ENCODE measurements around the gene PALLD.

GRCh38 chr4:165336429-165337345, 9.2 kb downstream of the MSMO1 start:
- PRO-cap = no peak
- RAMPAGE, long total RNA = no peak

GRCh38 chr4:165487209-165487796, 108.5 kb downstream of the CPE start:
- PRO-cap = no peak
- RAMPAGE, long total RNA = start-site peak on the plus strand at chr4:165487437-165487577, 98 reads

GRCh38 chr4:165493092-165493465, 114.3 kb downstream of the CPE start:
- PRO-cap = no peak
- RAMPAGE, long total RNA = start-site peak on the plus strand at chr4:165493173-165493258, 260 reads

DNA sequence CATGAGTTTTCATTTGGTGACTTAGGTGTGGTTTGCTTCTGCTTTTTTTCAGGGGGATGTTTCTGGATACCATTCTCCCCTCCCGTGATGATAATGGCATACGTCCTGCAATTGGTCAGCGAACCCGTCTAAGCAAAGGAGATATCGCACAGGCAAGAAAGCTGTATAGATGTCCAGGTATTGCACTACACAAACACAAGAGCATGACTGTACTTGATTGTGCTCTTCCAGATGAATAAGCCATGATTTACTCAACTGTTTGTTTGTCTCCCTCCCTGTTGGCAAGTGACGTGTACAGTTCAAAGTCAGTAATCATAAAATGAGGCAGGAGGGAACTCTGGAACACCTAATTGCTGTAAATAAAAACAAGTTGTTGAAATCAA, 141.3 kb downstream of the TLL1 start:
- PRO-cap = no peak
- RAMPAGE, long total RNA = no peak

GRCh38 chr4:166093051-166093396, 220.0 kb downstream of the TLL1 start:
- PRO-cap = no peak
- RAMPAGE, long total RNA = no peak

DNA sequence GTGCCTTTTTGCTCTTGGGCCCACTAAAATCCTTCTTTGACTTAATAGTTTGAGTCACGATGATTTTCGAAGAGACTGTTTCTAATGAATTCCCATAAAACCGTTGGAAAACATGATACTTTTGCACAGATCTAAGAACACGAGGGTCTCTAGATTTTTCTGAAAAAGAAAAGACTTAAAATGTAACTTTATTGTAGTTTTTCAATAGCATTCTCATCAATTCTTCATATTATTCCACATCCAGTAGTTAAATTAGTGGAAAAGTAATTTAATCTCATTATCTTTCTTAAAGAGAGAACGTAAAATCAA, 35.1 kb downstream of the DDX60 start:
- PRO-cap = no peak
- RAMPAGE, long total RNA = start-site peak on the minus strand centred at position 86 of the sequence, 108 bp wide, 19 reads

DNA sequence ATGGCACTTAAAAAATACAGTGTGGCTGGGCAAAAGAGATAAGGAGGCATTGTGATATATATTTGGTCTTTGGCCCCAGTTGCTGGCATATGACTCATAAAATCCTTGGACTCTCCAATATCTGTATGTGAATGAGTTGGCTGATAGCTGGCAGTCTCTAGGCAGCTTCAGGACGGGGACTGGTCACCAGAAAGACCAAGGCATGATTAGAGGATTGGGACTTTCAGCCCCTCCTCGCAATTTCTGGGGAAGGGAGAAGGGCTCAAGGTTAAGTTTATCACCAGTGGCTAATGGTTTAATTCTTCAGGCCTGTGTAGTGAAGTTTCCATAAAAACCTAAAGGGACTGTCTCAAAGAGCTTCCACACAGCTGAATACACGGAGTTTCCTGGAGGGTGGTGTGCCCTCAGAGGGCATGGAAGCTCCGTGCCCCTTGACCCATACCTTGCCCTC, 66.4 kb upstream of the DDX60 start:
- PRO-cap = no peak
- RAMPAGE, long total RNA = no peak

- PRO-cap = no peak
- RAMPAGE, long total RNA = no peak
Observed at GRCh38 chr4:168496775-168497215, at the start of gene PALLD. Gene PALLD (plus strand): TSS chr4:168497052.

DNA sequence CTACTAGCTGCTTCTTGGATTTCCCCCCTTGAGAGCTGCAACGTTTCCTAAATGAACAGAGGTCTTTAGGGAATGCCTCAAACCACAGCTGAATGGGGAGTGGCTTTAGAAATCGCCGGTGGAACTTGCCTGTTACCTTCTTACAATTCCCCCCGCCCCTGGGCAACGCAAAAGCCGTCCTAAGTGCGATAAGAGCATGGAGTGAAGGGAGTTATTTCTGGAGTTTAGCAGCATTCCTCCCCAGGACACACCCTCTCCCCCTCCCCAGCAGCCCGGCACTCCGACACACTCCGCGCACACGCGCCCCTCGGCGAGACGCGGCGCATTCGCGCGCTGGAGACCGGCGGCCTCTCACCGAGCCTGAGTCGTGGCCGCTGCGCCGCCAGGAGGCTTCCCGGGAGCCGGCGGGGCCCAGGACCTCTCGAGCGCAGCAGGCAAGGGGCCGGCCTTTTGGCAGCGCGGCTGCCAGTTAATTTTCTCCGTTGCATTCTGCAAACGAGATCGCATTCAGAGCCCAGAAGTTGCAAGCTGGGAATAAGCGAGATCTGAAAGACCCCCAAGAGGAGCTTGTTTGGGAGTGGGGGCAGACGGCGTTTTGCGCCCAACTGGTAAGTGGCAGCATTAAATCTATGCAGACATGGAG, 134.6 kb downstream of the PALLD start:
- PRO-cap = bidirectional peak, plus-strand start at position 313 of the sequence, minus-strand start at position 367 of the sequence
- RAMPAGE, long total RNA = start-site peak on the plus strand centred at position 330 of the sequence, 68 bp wide, 77 reads

DNA sequence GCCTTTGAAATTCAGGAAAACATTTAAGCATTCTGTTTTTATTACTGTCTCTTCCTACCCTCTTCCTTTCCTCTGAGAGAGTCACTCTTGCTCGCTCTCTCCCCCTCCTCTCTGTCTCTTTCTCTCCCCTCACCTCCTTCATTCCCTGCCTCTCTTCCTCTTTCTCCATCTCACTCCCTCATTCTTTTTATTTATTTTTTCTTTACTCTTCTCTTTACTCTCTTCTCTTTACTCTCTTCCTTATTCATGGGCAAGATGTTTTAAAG, 197.4 kb downstream of the PALLD start:
- PRO-cap = no peak
- RAMPAGE, long total RNA = no peak

GRCh38 chr4:168765593-168765984, 244.5 kb downstream of the CBR4 start:
- PRO-cap = no peak
- RAMPAGE, long total RNA = no peak

- PRO-cap = no peak
- RAMPAGE, long total RNA = start-site peak on the plus strand at chr4:168815440-168815587, 15 reads
Observed at GRCh38 chr4:168815234-168815995, 194.6 kb downstream of the CBR4 start.

GRCh38 chr4:168835893-168836381, 174.1 kb downstream of the CBR4 start:
- PRO-cap = bidirectional peak, plus-strand start at chr4:168836139, minus-strand start at chr4:168836070
- RAMPAGE, long total RNA = no peak

- PRO-cap = bidirectional peak, plus-strand start at chr4:168836755, minus-strand start at chr4:168836637
- RAMPAGE, long total RNA = no peak
Observed at GRCh38 chr4:168836439-168837240, 173.4 kb downstream of the CBR4 start.

- PRO-cap = no peak
- RAMPAGE, long total RNA = no peak
Observed at GRCh38 chr4:169033714-169034111, 23.7 kb upstream of the CBR4 start.

DNA sequence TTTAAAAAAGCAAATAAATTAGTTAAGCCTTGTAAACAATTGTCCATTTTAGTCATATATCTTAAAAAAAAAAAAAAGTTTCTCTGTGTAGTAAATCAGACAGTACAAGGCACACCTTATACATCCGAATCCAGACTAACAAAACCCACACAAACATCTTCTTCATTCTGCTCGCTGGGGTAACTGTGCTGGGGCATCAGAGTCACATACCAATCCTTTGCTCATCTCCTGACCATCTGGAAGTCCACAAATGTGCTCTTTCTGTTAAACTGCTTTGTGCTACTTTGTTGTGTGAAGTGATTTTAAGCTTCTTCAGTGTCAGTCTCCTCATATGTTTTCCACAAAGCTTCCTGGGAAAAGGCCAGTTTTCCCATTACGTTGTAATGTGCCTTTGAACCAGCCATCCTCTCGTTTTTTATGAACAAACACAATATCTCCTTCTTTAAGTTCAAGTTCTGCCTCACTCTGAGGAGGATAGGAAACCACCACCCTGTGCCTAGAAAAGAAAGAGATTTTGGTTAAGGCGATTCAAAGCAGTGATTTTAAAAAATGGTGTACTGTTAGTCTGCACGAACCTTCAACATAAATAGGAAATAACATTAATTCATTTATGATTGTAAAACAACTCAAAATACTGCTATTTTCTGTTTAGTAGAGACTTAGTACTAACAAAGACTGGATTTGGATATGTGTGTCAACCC, 86.3 kb upstream of the CBR4 start:
- PRO-cap = no peak
- RAMPAGE, long total RNA = no peak

DNA sequence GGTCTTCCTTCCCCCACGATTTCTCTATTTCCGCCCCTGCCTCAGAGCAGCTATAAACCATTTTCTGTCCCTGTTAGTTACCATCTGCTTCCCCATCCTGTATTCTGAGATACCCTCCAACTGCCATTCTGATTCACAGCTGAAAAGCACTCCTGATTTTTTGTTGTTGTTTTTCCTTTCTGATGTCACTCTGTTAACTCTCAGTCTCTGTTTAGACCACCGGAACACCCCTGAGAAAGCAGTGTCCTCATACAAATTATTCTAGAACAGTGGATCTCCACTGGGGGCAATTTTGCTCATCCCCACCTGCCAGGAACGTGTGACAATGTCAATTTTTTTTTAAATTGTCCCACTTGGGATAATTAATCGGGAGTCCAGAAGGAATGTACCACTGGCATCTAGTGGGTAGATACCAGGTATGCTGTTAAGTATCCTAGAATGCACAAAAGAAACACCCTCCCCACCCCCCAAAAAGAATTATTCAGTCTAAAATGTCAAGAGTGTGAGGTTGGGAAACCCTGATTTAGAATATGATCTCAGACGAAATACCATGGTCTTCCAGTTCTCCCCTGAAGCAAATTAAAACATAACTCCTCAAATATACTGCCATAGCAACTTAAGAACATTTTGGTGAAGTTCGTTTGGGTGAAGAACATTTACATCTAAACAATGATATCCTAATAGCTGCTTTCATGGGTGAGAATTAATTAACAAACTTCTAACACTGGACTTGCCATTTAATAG, 36.7 kb downstream of the SH3RF1 start:
- PRO-cap = no peak
- RAMPAGE, long total RNA = no peak

DNA sequence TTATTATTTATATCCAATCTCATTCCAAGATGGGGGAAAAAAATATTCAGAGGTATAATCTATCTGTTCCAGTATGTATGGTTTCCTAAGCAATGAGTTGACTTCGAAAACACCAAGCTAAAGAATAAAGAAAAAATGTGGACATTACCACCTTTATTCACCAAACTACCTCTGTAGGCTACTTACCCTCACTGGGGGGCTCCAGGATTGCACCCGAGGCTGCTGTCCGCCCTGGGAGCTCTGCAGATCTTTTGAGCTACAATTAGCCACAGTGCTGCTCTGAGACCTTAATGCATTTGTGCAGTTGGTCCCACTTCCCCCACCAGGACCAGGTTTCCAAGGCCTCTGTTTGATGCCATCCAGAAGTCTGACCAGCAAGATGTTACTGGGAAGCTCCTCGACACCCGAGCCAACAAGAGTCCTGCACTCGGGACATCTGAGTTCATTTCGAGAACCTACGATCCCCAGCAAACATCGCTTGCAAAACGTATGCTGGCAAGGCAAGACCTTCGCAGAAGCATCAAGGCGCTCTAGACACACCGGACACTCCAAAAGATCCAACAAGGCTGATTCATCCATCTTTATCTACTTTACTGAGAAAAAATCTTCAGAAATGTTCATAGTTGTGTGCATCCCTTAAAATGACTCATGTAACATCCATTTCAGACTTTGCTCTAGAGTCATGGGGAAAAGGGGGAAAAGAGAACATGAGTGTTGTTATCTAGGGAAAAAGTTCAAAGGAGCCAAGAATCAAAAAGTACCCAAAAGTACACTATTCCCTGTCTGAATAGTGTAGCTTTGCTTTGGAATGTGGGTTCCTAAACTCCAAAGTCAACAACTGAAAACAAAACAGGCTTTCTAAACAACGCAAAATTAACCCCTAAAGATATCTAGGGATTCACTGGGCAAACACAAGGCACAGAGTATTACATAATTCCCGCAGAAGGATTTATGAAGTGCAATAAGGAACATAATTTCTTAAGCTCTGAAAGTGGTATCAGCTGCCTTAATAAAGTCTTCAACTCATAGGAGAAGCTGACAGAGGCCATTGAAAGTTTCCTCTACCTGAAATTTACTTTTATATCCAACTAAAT, 1.8 kb downstream of the SH3RF1 start:
- PRO-cap = no peak
- RAMPAGE, long total RNA = no peak

- PRO-cap = no peak
- RAMPAGE, long total RNA = no peak
Observed at GRCh38 chr4:169993482-169994146, 32.6 kb downstream of the MFAP3L start.

DNA sequence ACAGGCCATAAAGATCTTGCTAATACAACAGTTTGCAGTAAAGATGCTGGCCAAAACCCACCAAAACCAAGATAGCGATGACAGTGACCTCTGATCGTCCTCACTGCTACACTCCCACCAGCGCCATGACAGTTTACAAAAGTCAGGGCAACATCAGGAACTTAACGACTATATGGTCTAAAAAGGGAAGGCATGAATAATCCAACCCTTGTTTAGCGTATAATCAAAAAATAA, 792.4 kb upstream of the GALNTL6 start:
- PRO-cap = no peak
- RAMPAGE, long total RNA = no peak

All from vagina (tissue), 1 donor.